Bile duct (tissue), 1 donor: ENCODE measurements around a stretch of chr12.

- PRO-cap = bidirectional peak, plus-strand start at chr12:126191297, minus-strand start at chr12:126191200
Measured at GRCh38 chr12:126190952-126192074, 1005.1 kb downstream of the TMEM132B start.

DNA sequence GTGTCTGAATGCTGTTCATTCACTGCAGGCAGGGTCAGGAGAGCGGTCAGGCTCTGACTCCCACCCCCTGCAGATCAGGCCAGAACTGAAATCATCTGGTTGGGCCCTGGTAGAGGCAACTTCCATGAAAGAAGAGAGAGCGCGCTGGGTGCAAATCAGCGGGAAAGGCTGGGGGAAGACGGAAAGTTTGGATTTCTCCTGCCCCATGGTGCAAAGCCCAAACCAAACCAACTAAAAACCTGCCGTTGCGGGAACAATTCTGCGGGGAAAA, 1539.5 kb downstream of the TMEM132B start:
- PRO-cap = no peak

DNA sequence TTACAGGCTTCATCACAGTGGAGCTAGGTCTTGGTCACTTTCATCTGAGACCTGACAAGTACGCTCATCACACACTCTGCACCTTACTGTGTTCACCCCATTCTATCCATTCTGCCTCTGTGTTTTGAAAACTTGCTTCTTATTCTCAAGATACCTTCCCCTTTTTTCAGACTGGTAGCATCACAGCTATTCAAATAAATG, 1104.3 kb upstream of the TMEM132C start:
- PRO-cap = no peak

DNA sequence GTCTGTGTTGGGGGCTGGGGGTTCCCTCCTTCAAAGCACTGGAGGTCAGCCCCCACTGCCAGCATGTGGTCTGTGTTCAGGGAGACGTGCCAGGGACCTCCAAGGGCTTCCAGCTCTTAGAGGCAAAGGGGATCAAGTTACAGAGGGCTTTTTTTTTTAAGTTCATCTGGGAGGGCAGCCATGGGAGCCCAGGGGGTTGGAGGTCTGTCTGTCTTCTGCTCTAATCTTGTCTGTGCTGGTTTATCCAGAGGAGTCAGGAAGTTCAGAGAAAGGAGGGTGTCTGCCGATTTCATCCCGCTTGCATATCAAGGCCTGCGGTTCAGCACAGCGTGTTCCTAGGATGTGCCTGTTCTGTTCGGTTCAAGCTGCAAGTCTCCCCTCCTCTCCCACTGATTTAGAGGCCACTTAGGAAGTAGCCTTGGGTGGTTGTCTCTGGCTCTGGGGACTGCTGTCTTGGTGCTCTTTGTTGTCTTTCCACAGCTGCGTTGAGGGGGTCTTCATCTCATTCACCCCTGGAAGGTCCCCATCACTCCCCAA, 72.2 kb downstream of the TMEM132C start:
- PRO-cap = no peak

DNA sequence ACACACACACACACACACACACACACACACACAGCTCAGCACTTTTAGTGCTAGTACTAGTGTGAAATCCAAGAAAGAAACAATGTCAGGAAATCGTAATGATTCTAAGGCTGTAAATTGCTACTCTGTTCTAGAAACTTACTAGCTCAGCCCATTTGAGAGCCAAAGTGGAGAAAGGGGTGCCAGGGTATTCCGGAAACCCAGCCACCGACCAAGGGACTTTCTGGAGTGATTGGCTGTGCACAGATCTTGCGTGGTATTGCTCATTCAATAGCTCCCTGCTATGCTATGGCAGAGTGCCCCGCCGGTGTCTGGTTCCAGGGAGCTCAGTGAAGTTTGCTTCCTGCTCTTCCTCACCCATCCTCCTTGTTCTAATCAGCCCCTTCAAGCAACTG, 219.9 kb downstream of the TMEM132C start:
- PRO-cap = no peak

GRCh38 chr12:128813761-128814332, 9.9 kb downstream of the SLC15A4 start:
- PRO-cap = no peak

GRCh38 chr12:128871554-128871909, 18.3 kb downstream of the GLT1D1 start:
- PRO-cap = no peak

GRCh38 chr12:129780116-129780380, 123.8 kb downstream of the TMEM132D start:
- PRO-cap = unidirectional peak, minus-strand start at chr12:129780169

- PRO-cap = no peak
Measured at GRCh38 chr12:130775972-130776962, 60.2 kb upstream of the RIMBP2 start.

DNA sequence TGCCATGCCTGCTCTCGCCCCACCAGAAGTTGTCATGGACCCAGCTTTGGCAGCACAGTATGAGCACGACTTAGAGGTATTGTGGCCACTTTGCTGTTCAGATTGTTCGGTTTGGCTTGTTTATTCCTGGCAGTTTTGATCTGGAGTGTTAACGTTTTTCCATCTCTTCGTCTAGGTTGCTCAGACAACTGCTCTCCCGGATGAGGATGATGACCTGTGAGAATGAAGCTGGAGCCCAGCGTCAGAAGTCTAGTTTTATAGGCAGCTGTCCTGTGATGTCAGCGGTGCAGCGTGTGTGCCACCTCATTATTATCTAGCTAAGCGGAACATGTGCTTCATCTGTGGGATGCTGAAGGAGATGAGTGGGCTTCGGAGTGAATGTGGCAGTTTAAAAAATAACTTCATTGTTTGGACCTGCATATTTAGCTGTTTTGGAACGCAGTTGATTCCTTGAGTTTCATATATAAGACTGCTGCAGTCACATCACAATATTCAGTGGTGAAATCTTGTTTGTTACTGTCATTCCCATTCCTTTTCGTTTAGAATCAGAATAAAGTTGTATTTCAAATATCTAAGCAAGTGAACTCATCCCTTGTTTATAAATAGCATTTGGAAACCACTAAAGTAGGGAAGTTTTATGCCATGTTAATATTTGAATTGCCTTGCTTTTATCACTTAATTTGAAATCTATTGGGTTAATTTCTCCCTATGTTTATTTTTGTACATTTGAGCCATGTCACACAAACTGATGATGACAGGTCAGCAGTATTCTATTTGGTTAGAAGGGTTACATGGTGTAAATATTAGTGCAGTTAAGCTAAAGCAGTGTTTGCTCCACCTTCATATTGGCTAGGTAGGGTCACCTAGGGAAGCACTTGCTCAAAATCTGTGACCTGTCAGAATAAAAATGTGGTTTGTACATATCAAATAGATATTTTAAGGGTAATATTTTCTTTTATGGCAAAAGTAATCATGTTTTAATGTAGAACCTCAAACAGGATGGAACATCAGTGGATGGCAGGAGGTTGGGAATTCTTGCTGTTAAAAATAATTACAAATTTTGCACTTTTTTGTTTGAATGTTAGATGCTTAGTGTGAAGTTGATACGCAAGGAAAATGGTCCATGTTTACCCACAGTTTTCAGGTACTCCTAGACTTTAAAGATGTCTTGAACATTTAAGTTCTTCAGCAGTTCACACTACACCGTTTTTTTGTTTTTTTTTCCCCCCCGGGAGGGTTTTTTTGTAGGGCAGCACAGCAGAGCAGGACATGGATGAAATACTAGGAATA, 4.3 kb downstream of the RAN start:
- PRO-cap = no peak

- PRO-cap = no peak
Measured at GRCh38 chr12:130916117-130916529, 37.6 kb upstream of the ADGRD1 start.

DNA sequence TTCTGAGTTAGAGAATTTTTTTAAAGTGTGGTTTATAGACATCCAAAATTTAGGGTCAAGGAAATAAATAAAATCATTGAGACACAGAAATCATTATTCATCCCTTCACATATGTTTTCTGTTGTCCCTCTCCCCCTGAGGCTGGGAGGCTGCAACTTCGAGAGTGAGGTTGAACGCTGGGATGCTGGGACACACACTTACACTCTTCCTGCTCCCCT, 21.5 kb upstream of the ADGRD1 start:
- PRO-cap = no peak

DNA sequence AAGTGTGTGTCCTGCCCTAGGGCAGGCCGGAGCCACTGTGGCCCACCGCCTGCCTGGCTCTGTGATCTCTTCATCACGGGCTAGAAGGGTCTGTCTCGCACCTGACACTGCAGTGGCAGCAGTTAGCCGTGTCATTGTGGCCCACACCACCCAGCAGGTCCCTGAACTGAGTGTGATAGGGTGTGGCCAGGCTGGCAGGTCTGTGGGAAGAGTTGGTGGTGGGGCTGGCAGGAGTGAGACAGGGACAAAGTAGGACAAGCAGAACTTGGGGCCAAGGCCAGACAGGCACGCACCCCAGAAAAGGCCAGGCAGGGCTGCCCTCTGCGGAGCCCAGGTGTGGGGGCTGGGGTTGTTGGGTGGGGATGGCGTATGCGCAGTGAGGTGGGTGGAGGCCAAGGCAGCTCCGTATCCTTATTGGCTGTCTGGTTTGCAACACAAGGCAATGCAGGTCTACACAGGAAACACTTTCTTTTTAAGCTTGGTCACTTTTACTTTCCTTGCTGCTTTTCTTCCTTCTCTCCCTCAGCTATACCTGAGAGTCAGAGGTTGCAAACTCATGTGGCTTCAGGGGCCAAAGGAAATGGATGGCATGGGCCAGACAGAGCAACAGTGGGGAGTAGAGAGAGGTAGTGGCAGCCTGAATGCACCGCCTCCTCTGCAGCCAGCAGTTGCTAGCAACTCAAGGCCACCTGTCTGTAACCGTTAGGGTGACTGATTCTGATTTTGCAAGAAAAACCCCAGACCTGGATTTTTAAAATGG, 41.4 kb downstream of the ADGRD1 start:
- PRO-cap = no peak

DNA sequence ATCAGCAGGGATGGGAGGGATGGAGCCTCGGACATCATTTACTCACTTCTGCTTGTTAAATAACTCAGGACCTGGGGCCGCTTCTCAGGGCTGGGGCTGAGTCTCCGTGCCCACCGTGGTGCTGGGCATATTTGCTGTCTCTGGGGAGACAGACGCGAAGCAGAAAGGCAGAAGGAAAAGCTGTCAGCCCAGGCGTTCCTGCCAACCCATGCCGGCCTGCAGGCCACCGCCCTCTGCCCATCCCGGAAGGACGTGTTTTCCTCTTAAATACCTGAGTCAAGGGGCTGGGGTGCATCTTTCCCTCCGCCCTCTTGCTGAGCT, 65.4 kb upstream of the SFSWAP start:
- PRO-cap = no peak

DNA sequence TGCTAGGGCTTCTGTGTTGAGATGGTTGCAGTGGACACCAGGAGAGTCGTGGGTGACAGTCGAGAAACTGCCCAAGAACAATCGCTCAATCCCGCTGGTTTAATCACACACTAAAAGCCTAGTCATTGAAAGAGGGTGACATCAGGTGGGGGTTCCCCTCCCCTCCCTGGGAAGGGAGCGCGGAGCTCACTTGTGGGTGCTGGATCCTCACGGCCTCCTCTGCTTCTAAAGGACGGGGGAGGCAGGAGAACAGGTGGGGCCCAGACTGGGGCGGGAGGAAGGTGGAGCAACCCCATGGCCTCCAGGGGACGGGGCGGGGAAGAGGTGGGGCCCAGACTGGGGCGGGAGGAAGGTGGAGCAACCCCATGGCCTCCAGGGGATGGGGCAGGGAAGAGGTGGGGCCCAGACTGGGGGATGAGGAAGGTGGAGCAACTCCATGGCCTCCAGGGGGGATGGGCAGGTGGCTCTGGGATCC, 28.8 kb upstream of the SFSWAP start:
- PRO-cap = no peak

- PRO-cap = no peak
Measured at GRCh38 chr12:131733476-131734515, 22.9 kb downstream of the SFSWAP start.

- PRO-cap = no peak
Measured at GRCh38 chr12:131776246-131776946, 51.8 kb upstream of the MMP17 start.

GRCh38 chr12:131828485-131829006, 353 bp downstream of the MMP17 start:
- PRO-cap = no peak

GRCh38 chr12:131916810-131917505, 12.1 kb upstream of the PUS1 start:
- PRO-cap = no peak

- PRO-cap = no peak
Measured at GRCh38 chr12:131922322-131922830, 6.7 kb upstream of the PUS1 start.